Parietal lobe (tissue), 2 donors: ENCODE results near the genes AP2S1, BBC3 and CCDC9.

DNA sequence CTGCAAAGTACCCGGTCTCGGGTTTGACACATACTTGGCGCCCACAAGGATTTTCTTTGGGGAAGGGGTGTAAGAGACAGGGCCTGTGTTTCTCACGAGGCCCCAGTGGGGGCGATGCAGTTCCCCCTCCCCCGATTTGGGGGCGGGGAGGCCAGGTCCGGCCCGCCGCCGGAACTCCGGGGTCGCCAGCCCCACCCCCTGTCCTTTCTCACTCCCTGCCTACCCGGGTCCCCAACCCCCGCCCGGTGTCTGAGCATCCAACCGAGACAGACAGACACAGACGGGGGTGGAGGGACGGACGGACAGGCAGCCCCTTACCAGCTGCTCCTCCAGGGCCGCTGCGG, 512 bp downstream of the DACT3 start:
- RAMPAGE, long total RNA: no peak

GRCh38 chr19:46713638-46714760, 2.9 kb downstream of the PRKD2 start:
- RAMPAGE, long total RNA: no peak

GRCh38 chr19:46784205-46785298, 3.8 kb downstream of the SLC1A5 start:
- RAMPAGE, long total RNA: no peak

- RAMPAGE, long total RNA: start-site peak on the minus strand at chr19:46850810-46850854, 536 and 207 reads in 2 replicates
These were observed at the start of gene AP2S1 for GRCh38 chr19:46850180-46851205. Gene AP2S1 (minus strand): TSS chr19:46850846.

GRCh38 chr19:46851206-46851402, 458 bp upstream of the AP2S1 start:
- RAMPAGE, long total RNA: no peak

GRCh38 chr19:46853942-46854556, 3.4 kb upstream of the AP2S1 start:
- RAMPAGE, long total RNA: no peak

GRCh38 chr19:46926972-46927718, 66.3 kb downstream of the ARHGAP35 start:
- RAMPAGE, long total RNA: no peak

DNA sequence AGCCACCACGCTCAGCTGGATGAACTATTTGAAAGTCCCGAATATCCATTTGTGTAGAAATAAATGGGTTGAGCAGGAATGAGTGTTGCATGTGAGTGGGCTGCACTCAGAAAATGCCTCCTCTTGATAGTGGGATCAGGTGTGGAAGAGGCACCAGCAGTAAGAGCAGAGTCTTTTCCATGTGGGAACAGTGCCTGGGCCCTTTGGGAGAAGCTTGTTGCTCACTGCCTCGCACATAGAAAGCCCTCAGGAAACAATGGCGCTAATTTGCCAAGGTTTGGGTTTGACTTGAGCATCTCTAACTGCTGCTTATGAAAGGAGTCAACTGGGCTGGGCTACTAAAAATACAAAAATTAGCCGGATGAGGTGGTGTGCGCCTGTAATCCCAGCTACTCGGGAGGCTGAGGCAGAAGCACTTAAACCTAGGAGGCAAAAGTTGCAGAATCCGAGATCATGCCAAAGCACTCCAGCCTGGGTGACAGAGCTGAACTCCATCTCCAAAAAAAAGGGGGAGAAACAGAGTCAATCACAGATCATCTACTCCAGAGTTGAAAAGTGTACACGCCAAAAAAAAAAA, 41.7 kb downstream of the SAE1 start:
- RAMPAGE, long total RNA: no peak

DNA sequence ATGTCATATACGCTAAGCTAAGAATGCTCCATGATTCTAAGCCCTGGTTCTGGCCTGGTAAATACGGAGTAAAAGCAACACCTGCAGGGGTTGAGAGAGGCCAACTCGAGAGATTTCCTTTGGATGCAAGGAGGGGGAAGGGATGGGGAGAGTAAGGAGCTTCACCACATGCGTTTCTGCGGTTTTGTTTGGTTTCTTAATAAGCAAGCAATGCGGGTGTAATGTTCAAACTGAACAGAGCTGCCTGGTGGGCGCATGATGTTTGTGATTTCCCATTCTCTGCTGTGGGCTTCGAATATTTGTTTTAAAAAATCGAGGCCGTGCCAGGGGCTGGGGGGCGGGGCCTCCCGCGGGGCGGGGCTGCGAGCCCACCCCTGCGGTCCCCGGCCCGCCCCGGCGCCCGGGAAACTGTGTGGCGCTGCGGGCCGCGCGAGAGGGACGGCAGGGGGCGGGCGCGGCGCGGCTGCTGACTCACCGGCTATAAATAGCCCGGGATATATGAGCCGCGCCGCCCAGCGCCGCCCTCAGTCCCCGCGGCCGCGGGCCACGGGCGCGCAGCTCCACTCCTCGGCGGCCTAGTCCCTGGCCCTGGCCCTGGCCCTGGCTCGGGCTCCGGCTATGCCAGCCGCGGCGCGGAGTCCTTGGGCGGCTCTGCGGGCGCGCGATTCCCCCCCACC, 5.1 kb downstream of the BBC3 start:
- RAMPAGE, long total RNA: no peak

- RAMPAGE, long total RNA: no peak
These were observed 3.4 kb downstream of the BBC3 start for GRCh38 chr19:47227350-47228213.

- RAMPAGE, long total RNA: no peak
These were observed at the start of gene BBC3 for GRCh38 chr19:47230944-47232056. Gene BBC3 (minus strand): TSS chr19:47231199.

GRCh38 chr19:47255915-47256625, at the start of gene CCDC9:
Gene CCDC9 (plus strand): TSS chr19:47256525.
- RAMPAGE, long total RNA: no peak

DNA sequence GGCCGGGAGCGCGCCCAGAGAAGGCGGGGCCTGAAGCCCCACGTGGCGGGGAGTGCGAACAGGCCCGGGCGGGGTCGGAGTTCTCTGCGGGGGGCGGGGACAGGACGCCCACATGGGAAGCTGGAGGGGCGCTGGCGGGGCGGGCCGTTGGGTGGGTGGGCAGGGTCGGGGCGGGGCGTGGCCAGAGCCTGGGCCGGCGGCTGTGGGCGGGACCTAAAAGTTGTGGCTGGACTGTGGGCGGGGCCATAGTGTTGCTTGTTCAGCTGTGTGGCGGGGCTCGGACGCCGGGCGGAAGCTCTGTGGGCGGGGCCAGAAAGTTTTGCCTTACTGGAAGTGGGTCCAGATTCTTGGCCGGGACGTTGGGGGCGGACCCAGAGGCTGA, 292 bp downstream of the CCDC9 start:
- RAMPAGE, long total RNA: no peak

- RAMPAGE, long total RNA: no peak
These were observed 8.9 kb upstream of the C5AR2 start for GRCh38 chr19:47323056-47323440.

DNA sequence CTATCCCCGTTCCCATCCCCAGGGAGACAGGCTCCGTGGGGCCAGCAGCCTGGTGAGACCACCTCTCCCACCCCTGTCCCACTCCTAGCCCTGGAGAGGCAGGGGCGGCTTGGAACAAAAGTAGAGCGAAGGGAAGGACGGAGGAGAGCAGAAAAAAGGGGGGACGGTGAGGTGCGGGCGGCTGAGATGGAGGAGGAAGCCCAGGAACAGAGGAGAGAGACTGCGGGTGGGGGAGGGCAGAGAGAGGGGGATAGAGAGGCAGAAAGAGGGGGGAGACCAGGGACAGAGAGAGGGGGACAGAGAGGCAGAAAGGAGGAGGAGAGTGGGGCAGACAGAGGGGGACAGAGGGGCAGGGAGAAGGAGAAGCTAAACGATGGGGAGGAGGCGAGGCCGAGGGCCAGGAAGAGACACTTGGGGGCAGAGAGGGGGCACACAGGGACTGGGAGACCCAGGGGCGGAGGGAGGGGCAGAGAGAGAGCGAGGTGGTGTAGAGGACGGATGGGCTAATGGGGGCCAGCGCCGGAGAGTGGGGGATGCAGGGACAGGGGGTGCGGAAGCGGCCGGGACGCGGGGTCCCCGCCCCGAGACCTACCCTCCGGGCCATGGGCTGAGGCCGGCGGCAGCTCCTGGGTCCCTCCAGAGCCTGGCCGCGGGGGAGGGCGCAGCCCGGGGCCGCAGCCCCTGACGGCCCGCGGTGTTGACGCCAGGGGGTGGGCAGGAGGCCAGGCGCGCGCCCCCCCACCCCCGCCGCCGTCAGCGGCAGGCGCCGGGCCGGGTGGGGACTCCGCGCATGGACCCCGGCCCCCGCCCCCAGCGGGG, 640 bp downstream of the MEIS3 start:
- RAMPAGE, long total RNA: no peak

- RAMPAGE, long total RNA: no peak
These were observed 5.8 kb upstream of the KPTN start for GRCh38 chr19:47489805-47490251.

DNA sequence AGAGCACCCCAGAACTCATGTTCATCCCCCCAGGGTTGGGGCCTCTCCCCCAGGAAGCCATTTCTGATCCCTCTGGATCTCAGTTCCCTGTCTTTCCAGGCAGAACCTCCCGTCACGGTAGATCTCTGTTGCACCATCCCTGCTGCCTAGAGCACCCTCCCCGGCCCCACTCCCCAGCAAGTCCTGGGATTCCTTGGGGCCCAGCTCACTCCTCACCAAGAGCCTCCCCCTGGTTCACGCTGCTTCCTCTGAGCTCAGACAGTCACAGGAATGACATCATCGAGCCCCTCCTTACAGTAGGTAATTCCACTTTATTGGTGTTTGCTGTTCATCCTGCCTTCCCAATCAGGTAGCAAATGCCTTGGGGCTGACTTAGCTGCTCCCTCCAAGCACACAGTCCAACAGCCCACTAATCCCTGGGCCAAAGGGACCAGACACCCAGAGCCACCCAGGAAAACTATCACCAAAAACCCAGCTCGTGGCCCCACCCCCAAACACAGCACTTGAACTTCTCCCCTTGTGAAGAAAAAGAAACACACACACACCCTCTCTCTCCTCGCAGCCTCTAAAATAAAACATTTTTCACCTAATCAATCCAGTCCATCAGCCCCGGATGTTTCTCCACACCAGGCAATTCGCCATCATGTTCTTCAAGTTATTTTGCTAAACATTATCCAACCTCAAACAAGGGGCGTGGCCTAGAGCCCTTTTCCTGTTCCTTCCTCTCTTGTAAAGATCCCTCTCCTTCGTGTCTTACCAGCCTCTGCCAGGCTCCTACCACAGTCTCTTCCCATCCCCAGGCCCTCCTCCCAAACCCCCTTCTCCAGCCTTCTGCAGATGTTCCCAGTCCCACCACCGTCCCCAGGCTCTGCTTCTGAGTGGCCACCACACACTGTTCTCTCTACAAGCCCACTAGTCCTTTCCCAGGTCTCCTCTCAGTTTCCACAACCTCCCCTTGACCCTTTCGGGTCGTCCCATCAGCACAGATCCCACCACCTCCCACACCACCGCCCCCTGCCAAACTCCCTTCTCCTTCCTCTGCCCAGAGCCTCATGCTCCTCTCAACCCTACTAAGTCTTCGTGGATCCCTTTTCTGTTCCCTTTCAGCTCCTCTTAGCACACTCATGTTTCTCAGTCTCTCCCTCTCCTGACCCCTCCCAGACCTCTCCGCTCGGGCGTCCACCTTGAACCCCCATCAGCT, 2.3 kb downstream of the NAPA start:
- RAMPAGE, long total RNA: no peak

DNA sequence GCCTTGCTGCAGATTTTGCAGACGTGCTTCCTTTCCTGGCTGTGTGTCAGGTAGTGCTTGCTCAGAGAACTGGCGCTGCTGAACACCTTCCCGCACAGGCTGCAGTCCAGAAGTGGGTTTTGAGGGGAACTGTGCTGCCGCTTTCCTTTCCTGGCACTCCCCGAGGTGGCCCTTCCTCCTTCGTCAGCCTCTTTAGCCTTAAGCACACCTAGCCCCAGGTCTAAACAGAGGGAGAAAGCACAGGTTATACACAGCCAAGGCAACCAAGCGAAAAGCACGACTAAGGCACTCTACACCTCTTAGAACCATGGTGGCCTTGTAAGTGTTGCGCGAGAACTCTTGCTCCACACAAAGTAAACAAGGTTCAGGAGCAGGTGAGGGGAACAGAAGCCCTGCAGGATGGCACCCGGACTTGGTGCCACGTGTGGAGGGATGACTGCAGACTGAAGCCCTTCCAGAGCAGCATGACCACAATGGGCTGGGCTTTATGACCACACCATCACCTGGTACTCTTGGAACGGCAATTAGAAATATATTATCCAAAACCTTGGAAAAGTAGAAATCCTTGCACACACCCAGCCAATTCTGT, 23.6 kb downstream of the ZNF541 start:
- RAMPAGE, long total RNA: no peak

DNA sequence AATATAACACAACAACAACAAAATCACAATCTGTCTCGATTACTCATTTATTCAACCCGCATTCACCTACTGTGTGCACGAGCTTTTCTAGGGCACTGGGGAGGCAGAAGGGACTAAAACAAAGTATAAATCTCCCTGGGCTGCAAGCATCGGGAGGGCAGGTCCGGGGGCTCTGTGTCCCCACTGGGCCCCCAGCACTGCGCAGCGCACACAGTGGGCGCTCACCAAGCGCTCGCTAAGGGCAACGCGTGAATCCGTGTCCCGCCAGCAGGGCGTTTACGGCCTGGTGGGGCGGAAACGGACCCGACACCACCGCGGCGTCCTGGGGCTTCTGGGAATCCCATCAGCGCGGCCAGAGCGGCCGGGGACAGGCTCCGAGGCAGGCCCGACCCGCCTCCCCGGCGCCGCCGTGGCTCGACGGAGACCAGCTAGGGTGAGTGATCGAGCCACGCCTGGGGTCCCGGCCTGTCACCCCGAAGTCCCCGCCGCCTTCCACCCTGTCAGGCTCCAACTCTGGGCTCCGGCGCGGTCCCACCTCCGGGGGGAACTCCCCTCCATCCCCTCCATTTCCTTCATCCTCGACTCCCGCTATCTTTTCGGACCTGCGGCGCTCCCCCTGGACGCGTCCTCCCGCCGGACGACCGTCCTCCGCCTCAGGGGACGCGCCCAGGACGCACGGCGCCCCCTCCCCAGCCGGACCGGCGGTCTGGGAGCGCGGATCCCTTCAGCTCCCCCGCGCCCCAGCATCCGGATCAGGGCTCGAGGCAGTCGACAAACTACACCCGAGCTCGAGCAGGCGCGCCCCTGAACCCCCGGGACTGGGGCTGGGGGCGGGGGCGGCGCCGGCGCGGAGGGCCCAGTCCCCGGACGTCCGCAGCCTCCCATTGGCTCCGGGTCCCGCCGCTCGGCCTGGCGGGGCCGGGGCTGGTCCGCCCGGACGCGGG, 812 bp upstream of the BICRA start:
- RAMPAGE, long total RNA: no peak

DNA sequence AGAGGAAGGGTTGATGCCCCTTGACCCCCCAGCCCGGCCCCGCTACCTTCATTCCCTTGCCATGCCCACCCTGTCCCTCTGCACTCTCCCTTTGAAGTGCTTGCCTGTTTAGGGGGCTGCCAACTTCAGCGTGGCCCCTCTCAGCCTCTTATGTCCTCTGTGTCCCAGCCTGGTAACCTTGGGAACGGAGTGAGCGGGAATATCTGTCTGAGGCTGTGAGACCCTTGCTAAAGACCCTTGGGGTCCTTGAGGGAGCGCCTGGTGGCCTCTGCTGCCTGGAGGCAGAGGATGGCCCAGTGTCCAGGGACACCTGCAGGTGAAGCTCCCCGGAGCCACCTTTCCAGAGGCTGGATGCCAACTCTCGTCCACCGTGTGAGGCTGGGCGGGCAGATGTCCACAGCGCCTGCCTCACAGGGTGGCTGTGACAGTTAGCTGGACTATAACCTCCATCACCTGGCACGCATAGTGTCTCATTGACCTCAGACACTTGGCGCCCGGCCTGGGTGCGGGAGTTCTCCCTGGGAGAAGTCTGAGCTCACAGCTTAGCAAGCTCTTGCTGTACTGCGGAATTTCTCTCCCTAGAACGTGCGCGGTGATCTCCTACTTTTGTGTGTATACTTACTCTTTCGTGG, 9.7 kb downstream of the BICRA start:
- RAMPAGE, long total RNA: no peak